Spinal cord (tissue), 3 donors: ENCODE measurements around the gene KIAA1522.

DNA sequence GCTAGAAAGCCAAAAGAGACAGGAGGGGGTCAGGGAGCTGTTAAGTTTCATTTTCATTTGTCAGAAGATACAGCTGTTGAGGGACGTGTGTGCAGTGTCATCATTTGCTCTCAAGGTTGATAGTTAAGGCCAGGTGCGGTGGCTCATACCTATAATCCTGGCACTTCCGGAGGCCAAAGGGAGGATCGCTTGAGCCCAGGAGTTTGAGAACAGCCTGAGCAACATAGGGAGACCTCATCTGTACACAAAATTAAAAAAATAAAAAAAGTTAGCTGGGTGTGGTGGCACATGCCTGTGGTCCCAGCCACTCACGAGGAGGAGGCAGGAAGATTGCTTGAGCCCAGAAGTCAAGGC is 22.7 kb downstream of the ZBTB8OS start:
- PRO-cap = no peak
- RAMPAGE, long total RNA = no peak

GRCh38 chr1:32728704-32729532 is 12.7 kb upstream of the KIAA1522 start:
- PRO-cap = no peak
- RAMPAGE, long total RNA = no peak

DNA sequence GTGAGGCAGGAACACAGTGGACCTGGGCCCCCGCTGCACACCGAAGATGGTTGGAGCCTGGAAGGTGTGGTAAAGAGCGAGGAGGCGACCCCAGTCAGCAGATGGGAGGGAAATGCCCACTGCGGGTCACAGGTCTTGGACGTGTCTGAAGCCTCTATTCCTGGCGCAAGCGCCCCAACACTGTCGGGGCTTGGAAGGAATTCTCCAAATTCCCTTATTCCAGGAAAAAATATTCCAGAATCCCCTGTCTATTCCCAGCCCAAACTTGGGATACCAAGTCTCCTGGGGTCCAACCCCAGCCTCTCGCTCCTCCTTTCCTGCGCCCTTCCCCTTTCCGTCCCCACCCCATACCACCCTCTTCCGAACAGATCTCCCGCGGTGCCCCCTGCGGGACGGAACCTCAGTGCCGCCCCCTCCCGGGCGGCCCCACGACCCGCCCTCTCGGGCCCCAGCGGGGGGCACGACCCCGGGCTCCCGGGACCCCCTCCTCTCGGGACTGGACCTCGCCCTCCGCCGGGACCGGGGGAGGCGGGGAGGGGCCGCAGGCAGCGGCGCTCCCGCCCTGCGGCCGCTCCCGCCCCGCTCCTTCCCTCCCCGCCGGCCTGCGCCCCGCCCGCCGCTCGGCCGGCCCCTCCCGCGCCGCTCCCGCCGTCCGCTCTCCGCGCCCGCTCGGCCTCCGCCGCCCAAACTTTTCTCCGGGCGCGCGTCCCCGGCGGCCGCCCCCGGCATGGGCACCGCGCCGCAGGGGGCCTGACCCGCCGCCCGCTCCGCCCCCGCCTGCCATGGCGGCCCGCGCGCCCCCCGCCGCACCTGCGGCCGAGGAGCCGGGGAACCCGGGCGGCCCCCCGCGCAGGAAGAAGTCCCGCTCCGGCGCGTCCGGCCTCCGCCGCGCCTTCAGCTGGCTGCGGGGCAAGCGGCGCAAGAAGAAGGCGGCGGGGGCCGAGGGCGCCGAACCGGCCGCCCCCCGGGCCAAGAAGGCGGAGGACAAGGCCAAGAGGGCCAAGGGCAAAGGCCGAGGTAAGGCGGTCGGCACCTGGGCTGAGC is at the start of gene KIAA1522:
TSS of gene KIAA1522 (plus strand) at position 658 of the 1,044 bp plus-strand sequence.
- PRO-cap = no peak
- RAMPAGE, long total RNA = no peak

DNA sequence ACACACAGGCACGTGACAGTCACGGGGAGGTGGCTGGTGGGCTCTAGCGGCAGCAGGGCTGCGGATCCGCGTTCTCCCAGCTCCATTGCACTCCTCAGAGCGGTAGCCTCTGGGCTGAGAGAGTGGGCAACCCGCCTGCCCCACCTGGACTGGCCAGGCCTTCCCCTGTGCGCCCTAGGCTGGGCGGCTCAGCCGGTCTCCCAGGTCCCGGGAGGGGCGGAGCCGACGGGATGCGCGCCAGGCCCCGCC is 12.0 kb downstream of the KIAA1522 start:
- PRO-cap = no peak
- RAMPAGE, long total RNA = no peak

DNA sequence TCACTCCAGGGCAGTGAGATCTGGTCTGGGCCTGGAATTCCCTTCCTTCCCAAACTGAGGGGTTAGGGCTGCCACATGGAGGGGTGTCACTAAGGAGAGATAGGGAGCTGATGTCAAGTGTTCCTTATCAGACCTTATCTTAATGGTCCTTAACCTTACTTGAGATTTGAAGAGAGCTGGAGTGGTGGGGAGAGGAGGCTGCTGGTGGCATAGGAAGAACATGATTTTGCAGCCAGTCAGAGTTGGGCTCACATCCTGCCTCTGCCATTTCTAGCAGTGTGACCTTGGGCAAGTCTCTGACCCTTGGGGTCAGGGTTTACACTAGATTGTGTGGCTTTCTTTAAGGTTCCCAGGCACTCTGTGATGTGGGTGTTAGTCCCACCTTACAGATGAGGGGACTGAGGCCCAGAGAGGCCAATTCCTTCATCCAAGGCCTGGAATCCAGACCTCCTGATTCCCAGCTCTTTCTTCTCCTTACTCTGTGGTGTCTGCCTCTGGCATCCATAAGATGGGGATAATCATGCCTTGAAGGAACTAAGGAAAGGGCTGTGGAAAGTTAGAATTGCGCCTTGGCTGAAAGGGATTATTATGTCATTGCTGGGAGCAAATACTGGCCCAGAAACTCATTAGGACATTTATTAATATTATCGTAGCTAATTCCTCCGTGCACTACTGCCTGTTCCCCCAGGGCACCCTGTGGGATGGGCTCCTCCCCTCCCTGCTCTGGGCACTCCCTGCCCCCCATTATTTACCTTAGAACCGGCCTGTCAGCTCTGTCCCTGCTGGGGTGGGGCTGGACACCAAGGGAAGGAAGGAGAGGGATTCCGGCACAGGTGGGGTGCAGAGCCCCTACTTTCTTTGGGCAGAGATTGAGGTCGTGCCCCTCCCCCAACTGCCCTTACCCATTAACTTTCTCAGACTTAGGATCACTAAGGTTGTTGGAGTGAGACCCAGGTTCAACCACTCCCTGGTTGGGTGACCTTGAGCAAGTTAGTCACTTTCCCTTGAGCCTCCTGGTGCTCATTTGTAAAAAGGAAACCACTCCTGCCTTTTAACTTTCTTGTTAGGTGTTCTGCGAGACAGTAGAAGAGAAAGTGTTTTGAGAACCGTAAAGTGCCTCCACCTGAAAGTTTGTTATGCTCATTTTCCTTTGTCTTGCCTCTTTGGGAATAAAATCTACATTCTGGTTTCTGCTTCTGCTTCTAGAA is 17.6 kb downstream of the KIAA1522 start:
- PRO-cap = no peak
- RAMPAGE, long total RNA = no peak

DNA sequence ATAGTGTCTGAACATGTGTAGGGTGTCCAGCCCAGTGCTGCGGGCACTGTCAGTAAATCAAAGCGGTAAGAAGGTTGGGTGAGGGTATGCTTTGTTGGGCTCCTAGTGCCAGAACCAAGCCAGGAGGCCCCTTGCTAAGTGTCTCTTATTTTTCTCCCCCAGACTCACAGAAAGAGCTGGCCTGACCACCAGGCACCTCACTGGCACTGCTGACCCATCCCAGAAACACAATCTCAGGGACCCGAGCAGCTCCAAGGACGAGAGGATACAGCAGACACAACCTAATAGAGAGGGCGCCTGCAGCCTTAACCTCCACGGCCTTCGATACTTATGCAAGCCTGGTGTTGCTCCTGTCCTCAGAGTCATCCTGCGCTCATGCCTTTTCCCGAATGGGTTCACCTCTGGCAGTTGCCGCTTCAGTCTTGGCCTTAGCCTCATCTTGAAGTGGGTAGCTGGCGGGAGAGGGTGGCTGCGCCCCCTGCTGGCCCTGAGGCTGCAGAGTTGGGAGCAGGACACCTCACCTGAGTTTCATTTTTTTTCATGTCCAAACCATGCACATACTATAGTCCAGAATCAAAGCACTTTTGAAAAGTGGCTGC is 31.2 kb downstream of the KIAA1522 start:
- PRO-cap = no peak
- RAMPAGE, long total RNA = no peak

GRCh38 chr1:32897680-32898527 is 3.3 kb downstream of the TMEM54 start:
- PRO-cap = no peak
- RAMPAGE, long total RNA = no peak

DNA sequence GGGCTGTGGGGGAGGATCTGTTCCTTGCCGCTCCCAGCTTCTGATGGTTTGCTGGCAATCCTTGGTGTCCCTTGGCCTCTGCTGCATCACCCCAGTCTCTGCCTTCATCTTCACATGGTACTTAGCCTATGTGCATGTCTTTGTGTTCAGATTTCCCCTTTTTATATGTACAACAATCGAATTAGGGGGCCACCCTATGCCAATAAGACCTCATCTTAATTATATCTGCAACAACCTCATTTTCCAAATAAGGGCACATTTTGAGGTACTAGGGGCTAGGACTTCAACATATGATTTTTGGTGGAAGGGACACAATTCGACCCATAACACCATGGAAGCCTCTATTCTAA is 27.9 kb upstream of the TMEM54 start:
- PRO-cap = no peak
- RAMPAGE, long total RNA = no peak

DNA sequence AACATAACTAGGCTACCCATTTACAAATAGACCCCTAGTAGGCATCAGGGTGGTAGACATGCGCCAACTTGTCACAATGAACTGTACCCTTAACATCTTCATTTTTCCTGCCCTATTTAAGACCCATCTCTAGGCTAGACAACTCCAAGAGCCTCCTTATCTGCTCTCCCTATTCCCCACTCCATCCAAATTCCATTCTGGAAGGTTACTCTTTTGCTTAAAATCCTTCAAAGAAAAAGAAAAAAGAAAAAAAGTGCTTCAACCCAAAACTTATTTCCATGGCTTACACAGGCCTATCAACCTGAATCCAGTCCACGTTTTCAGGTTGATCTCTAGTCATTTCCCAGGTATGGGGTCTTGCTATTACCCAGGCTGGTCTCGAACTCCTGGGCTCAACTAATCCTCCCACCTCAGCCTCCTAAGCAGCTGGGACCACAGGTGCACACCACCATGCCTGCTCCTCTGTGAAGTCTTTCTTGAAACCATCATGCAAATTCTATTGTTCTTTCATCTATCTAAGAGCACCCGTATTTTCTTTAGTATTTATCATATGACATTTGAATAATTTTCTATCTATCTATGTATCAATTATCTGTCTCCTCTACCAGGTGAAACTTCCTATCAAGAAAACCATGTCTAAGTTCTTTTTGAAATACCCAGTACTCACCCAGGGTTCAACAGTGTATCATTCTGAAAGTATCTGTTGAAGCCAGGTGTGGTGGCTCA is 7.6 kb downstream of the RNF19B start:
- PRO-cap = no peak
- RAMPAGE, long total RNA = no peak

- PRO-cap = no peak
- RAMPAGE, long total RNA = no peak
Observed at GRCh38 chr1:32986880-32987338, 22.3 kb upstream of the RNF19B start.

- PRO-cap = no peak
- RAMPAGE, long total RNA = no peak
Observed at GRCh38 chr1:33010524-33010832, 26.2 kb downstream of the AK2 start.

DNA sequence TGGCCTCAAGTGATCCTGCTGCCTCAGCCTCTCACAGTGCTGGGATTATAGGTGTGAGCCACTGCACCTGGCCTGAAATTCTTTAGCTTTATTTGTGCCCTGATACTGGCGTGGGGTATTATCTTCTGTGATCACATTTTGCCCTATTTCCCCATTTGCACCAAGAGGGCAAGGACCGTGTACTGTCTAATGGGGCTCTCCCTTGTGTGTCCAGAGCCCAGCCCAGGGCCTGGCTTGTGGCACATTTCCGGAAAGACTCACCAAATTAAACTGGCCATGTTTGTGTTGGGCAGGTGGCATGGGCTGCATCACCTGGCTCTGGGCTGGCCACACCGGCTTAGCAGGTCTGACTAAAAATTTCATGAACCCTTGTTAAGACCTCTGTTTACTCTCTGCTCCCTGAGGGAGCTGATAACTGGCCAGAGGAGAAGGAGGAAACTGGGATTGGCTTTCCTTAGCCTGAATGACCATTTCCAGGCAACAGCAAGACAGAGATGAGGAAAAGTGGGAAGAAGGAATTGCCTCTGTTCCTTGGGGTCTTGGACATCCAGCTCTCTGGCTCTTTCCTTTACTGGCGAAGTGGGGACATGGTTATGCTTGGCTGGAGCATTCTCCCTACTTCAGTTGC is 32.0 kb downstream of the TRIM62 start:
- PRO-cap = no peak
- RAMPAGE, long total RNA = no peak

DNA sequence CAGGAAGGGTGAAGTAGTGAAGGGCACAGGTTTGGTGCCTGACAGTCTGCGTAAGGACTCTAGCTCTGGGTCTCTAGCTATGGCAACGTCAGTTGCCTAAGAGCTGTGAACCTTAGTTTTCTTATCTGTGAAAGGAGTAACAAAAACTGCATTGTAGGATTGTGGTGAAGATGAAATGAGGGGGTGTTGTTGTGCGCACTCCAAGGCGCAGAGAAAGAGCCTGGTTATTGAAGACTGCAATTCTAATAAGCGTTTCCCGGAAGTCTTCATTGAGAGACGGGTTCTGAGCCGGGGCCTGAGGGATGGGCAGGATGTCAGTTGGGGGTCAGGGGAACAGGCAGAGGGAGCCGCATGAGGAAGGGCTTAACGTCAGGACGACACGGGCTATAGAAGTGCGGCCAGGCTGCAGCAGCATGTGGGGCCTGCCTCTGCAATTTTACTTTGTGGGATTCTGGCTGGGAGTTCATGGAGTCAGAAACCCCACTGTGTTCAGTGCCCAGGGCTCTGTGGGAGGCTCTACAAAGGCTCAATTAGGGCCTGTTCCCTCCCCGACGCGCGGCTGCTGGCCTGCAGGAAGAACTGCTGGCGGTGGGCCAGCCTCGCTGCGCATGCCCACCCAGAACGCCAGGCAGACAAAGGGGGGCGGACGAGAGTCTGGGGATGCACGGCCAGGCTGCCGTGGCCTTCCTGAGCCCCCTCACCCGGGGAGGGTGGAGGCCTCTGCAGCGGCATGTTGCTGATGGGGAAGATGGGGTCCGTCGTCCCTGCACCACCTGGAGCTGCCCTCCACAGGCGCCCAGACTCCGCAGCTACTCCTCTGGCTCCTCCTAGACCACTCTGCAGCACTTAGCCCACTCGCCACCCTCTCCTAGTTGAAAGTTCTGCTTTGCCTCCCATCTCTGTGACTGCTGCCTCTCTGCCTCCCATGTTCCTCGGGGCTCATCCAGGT is 20.6 kb downstream of the TRIM62 start:
- PRO-cap = no peak
- RAMPAGE, long total RNA = no peak

DNA sequence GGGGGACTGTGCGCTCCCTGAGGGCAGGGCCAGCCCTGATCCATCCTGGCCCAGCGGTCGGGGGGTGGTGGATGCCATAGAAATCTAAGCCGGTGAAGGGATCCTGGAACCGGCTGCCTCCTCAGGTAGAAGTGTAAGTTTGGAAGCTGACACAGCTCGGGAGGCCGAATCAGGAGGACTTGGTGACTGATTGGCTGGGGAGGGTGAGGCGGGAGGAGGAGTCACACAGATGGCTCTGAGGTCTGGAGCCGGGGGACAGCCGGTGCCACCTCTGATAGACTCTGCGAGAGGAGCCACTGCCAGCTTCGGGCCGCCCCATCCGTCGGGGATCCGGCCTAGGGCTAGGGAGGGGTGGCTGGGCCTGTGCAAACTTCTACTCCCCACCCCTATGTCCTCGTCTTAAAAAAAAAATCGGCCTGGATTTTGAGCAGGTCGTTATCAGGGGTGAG is 895 bp upstream of the ZNF362 start:
- PRO-cap = no peak
- RAMPAGE, long total RNA = no peak

DNA sequence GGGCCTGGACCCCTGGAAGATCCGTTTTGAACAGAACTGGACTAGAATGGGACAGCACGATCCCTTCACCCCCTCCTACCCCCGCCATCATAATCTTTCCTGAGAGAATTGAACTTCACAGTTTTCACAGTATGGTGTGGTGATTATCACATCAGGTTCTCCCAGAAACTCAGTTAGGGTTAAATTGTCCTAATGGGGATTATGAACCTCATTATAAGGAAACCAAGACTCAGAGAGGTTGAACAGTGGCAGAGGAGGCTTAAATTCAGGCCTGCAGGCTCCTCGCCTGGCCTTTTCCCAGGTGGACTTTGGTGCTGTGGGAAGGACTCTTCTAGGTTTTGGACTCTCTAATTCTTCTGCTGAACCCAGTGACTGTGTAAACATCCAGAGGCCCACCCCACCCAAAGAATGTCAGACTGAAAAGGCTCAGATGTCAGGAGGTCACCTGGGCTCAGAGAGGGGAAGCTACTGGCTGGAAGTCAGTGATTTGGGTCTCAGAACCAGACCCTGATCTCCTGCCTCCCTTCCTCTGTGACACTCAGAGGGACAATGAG is 2.4 kb downstream of the ZNF362 start:
- PRO-cap = no peak
- RAMPAGE, long total RNA = no peak

DNA sequence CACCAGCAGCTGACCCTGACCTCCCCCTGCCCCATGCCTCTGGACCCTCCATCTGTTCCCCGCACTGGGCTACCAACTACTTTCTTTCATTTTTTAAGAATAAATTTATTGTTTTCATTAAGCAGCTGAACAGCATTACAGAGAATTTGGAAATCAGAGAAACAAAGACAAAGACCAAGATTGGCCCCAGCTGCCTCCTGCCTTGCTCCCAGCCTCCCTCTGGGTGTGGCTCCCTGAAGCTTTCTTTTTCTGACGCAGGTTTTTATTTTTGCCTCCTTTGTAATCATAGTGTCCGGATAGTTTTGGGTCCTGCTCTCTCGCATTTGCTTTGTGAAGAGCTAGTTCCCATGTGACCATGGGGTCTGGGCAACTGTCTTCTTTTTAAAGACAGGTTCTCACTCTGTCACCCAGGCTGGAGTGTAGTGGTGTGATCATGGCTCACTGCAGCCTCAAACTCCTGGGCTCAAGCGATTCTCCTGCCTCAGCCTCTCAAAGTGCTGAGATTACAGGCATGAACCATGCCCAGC is 12.9 kb downstream of the ZNF362 start:
- PRO-cap = no peak
- RAMPAGE, long total RNA = no peak

- PRO-cap = no peak
- RAMPAGE, long total RNA = no peak
Observed at GRCh38 chr1:33273375-33274037, 17.2 kb downstream of the ZNF362 start.

DNA sequence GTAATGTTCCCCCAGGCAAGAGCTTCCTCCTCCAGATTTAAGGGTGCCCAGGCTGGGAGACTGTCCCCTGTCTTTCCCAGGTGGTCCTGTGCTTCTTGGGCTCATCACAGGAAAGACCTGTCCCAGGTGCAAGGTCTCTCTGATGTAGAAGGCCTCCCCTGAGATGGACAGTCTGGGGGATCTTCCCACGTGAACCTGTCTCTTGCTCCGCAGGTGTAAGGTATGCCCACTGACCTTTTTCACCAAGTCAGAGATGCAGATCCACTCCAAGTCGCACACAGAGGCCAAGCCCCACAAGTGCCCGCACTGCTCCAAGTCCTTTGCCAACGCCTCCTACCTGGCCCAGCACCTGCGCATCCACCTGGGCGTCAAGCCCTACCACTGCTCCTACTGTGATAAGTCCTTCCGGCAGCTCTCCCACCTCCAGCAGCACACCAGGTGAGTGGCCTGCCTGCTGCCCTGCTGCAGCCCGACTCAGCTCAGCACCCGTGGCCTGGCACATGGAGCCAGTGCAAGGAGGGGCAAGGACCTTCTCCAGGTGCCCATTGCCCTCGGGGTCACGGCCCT is 25.2 kb downstream of the ZNF362 start:
- PRO-cap = no peak
- RAMPAGE, long total RNA = no peak

- PRO-cap = no peak
- RAMPAGE, long total RNA = no peak
Observed at GRCh38 chr1:33334736-33335575, 14.1 kb upstream of the A3GALT2 start.

- PRO-cap = no peak
- RAMPAGE, long total RNA = no peak
Observed at GRCh38 chr1:33339329-33339933, 18.5 kb upstream of the A3GALT2 start.